A172 (cell line): Measurements from ENCODE around the genes GADL1, CRTAP and PDCD6IP.

GRCh38 chr3:30642731-30643295, 36.4 kb downstream of the TGFBR2 start:
- RAMPAGE, long total RNA = no peak

- RAMPAGE, long total RNA = no peak
Observed at GRCh38 chr3:30660520-30661780, 54.5 kb downstream of the TGFBR2 start.

GRCh38 chr3:30894470-30894973, at the start of gene GADL1:
Gene GADL1 (minus strand): TSS chr3:30894661.
- RAMPAGE, long total RNA = no peak

GRCh38 chr3:32213385-32213739, 25.1 kb upstream of the CMTM8 start:
- RAMPAGE, long total RNA = no peak

DNA sequence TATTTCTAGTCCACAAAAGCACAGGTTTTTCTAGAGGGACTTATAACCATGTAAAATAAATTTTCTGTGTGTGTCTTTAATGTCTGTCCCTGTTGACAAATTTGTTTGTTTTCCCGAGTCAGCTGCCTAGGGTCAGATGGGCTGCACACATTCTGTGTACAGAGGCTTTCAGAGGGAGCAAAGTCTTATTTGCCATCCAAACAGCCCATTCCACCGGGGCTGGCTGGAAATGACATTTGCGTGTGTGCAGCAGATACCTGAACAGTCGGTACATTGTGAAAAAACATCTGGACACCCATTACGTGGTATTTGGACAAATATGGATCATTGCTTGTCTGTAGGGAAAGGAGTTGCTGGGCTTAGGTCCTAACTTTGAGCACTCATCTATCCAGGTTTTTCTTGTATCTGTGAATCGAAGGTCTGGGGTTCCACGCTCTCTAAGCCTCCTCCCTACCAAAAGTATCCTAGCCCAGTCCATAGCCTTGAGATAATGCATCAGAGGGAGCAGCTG, 22.3 kb upstream of the CMTM8 start:
- RAMPAGE, long total RNA = no peak

DNA sequence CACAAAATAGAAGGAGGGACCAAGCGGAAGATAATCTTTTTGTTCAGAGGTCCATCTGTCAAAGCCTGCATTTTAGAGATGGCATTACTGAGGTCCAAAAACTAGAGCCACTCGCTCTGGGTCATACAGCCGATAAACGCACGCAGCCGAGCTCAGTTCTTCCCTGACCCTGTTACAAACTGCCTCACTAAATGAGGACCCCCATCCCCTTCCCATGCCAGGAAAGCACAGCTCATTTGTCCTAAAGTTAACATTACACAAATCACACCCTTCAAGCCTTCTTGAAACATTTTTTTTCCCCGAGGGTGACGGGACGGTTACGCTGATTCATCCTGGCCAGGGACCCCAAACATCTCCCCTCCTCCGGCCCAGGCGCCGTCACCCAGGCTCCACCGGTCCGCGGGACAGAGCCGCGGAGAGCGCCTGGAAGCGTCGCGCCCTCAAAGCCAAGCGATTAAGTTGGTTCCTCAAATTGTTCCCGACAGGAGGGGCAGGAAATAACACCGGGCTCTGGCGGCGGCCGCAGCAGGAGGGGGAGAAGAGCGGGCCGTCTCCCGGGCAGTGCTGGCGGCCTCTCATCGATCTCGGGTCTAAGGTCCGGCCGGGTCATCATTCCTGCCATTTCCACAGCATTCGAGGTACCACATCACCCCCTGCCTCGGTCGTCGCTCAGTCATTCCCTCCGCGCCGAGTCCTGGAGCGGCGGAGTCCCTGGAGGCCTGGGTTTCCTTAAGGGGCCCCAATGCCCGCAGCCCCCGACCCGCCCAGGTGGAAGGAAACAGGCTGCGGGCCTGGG, 650 bp upstream of the CMTM8 start:
- RAMPAGE, long total RNA = no peak

GRCh38 chr3:32421870-32422800, 30.5 kb downstream of the CMTM7 start:
- RAMPAGE, long total RNA = no peak

DNA sequence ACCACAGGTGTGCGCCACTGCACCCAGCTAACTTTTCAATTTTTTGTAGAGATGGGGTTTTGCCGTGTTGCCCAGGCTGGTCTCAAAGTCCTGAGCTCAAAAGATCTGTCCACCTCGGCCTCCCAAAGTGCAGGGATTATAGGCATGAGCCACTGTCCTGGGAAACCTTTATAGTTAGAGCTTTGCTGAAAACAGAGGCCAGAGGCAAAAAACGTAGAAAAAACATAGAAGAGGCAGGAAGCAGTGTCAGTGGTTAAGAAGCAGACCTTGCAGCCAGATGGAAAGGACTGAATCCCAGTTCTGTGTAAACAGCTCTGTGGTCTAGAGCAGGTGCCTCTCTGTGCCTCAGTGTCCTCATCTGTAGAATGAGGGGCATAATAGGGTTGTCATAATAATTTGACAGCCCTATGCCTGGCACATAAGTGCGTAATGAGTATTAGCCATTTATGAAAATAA, 33.2 kb downstream of the CMTM7 start:
- RAMPAGE, long total RNA = no peak

DNA sequence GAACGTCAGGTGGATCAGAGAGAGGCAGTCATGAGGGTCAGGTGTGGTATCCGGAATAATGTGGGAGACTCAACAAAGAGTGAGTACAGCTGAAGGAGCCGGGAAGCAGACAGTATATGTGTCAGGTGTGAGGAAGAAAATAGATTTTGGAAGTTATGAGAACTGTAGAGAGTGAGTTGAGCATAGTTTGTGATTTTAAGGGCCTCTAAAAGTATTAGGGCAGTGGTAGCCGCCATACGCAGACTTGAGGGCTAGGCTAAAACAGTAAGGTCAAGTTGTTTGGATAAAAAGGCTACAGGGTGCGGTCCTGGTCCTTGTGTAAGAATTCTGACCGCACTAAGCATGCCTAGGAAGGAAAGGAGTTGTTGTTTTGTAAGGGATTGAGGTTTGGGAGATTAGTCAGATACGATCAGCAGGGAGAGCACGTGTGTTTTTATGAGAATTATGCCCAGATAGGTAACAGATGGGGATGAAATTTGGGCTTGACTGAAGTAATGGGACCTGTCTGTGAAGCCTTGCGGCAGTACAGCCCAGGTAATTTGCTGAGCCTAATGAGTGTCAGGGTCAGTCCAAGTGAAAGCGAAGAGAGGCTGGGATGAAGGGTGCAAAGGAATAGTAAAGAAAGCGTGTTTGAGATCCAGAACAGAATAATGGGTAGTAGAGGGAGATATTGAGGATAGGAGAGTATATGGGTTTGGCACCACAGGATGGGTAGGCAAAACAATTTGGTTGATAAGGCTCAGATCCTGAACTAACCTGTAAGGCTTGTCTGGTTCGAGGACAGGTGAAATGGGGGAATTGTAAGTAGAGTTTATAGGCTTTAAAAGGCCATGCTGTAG, 39.2 kb downstream of the CMTM6 start:
- RAMPAGE, long total RNA = no peak

DNA sequence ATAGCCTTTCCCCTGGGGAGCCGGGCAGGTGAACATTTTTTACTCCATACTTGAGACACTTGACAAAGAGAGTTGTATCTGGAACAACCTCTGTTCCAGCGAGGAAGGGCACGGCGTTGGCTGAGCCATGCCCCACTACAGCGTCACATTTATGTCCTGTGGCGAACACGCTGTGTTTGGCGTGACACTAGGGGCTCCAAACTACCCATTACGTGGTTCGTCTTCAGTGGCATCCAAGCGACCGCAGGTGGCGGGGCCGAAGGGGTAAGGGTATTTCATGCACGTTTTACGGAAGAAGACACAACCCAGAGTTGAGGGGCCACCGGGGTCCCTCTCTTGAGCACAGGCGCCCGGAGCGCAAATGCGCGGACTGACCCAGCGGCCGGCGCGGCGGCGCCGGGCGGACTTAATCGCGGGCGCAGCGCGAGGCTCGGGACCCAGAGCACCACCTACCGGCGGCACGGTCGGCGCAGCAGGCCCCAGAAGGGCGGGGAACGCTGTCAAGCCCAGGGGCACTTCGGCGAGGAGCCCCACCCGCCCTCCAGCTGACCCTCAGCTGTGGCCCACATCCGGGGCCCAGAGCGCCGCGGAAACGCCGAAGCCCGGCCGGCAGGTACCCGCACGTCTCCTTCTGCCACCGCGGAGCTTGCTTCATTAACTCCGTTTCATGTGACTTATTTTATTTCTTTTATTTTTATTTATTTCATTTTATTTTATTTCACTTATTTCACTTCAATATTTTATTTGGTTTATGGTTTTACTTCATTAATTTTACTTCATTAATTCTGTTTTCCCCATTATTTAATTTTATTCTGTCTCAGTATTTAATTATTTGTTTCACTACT, 36.4 kb upstream of the TRIM71 start:
- RAMPAGE, long total RNA = no peak

GRCh38 chr3:32843426-32843970, 25.7 kb downstream of the TRIM71 start:
- RAMPAGE, long total RNA = no peak

GRCh38 chr3:32843971-32844247, 26.1 kb downstream of the TRIM71 start:
- RAMPAGE, long total RNA = no peak

DNA sequence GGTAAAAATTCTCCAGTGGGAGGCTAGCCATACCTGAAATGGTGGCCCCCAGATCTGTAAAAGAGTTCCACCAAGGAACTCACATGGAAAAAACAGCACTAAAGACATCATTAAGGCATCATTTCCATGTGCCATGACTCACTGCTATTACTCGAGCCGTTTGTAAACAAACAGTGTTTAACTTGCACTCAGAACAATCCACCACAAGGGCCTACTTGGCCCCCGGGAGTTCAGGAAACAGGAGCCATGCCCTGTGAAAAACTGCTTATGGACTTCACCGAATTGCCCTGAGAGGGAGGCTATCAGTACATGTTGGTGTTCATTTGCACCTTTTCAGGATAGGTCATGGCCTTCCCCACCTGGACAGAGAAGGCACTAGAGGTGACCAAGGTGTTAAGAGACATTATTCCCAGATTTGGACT, 18.2 kb downstream of the CCR4 start:
- RAMPAGE, long total RNA = no peak

DNA sequence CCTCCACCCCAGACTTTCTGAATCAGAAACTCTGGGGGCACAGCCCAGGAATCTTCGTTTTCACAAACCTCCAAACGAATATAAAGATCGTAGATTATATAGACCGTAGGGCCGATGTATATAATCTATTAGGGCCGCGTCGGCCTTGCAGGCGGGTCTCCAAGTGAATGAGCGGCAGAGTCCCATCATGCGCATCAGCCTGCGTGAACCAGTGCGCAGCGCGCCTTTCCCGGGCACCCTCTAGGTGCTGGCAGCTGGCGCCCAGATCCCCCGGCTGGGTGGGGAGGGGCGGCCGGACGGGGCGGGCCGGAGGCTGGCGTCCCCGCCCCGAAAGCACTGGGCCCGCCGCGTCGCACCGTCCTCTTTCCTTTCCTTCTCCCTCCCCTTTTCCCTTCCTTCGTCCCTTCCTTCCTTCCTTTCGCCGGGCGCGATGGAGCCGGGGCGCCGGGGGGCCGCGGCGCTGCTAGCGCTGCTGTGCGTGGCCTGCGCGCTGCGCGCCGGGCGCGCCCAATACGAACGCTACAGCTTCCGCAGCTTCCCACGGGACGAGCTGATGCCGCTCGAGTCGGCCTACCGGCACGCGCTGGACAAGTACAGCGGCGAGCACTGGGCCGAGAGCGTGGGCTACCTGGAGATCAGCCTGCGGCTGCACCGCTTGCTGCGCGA, at the start of gene CRTAP:
Gene CRTAP (plus strand): TSS at position 367 of the 666 bp plus-strand sequence.
- RAMPAGE, long total RNA = no peak

- RAMPAGE, long total RNA = no peak
Observed at GRCh38 chr3:33115017-33116056, 1.5 kb downstream of the CRTAP start.

DNA sequence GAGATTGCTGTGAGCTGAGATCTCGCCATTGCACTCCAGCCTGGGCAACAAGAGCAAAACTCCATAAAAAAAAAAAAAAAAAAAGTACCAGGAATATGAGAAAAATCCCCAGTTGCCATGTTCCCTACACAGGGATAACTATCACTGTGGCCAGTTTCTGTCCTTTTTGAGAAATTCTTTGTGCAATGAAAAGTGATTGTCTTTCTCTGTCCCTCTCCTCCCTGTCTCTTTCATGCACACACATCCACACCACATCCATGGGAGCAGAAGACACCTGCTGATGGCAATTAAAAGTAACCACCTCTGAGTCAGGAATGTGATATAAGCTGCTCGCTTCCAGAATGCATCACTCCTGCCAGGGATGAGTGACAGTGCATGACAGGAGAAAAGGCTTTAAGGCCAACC, 59.7 kb downstream of the UBP1 start:
- RAMPAGE, long total RNA = no peak

GRCh38 chr3:33395946-33396438, 44.2 kb downstream of the UBP1 start:
- RAMPAGE, long total RNA = no peak

GRCh38 chr3:33409035-33410043, 30.9 kb downstream of the UBP1 start:
- RAMPAGE, long total RNA = no peak

DNA sequence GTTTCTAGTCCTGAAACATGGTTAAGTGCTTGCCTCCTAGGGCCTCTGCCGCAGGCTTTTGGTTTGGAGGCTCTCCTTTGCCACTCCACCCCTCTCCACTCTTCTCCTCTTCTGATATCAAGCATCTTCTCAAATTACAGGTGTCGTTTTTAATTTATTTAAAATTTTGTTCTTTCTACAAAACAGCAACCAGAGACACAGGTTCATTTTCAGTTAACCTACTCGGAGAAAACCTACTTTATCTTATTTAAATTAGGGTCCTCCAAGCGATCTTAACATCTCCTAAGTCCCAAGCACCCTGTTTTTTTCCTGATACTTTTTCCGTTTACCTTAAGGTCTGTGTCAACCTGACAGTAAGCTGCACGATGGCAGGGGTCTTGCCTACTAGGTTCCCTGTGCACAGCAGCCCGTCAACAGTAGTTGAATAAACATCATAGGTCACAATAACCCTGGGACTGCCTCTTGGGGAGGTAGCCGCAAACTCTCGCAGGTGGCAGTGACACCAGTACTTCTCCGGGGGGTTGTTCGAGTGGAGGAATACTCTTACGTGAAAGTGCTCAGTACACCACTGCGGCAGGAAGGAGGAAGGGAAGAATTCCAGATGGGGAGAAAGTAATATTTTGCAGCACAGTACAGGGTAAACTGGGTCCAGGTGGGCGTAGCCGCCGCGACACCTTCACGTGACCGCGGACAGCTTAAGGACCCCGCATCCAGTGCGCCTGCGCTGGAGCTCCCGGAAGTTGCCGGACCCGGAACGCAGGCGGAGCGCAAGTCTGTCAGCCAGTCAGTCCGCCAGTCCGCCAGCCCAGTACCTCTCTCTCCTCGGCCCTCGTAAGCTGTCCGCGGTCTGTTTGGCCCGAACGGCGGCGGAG, at the start of gene PDCD6IP:
Gene PDCD6IP (plus strand): TSS at position 783 of the 872 bp plus-strand sequence.
- RAMPAGE, long total RNA = start-site peak on the plus strand centred at position 766 of the sequence, 84 bp wide, 85 and 264 reads in 2 replicates

- RAMPAGE, long total RNA = no peak
Observed at GRCh38 chr3:33841676-33842321, 43.4 kb downstream of the PDCD6IP start.